ENCODE results near the genes FH, WDR64 and SDCCAG8.

GRCh38 chr1:237784617-237785067 lies 106.1 kb downstream of the ZP4 start:
- PRO-cap: no peak

- PRO-cap: no peak
Observed at GRCh38 chr1:238647746-238648585, 738.4 kb upstream of the CHRM3 start.

DNA sequence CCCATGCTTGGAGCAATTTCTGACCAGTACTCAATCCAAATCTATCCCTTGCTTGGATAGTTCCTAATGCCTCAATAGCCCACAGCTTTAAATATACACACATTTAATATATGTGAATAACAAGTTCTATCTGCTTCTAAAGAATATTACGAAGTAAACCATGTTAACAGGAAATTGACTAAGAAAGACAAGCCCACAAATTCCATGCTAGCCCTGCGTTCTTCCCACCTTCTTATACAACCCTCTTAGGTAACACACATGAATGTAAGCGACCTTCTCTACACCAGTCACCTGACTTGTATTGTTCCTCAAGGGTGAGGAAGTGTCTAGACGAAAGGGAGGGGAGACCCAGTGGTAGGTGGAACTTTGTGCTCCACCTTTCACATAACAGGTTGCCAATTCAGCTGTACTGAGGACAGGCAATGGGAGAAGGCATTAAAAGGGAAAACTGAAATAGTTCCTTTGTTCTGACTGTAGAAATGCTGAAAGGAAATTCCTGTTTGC lies 18.1 kb upstream of the CHRM3 start:
- PRO-cap: no peak

DNA sequence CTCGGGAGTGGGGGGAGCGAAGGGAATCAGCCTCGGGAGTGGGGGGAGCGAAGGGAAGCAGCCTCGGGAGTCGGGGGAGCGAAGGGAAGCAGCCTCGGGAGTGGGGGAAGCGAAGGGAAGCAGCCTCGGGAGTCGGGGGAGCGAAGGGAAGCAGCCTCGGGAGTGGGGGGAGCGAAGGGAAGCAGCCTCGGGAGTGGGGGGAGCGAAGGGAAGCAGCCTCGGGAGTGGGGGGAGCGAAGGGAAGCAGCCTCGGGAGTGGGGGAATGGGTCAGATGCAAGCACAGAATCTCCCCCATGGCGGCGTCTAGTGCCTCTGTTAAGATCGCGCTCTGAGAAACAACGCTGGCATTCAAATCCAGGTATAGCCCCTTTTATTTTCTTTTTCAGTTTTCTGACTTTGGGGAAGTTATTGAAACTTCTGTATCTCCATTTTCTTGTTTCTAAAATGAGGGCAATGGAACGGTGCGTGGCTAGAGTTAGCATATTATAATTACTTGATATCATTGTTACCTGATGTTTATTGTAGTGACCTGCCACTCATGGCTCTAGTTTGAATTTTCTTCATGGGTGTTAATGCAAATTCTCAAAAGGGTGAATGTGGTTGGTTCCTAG lies 205.7 kb downstream of the GREM2 start:
- PRO-cap: no peak

DNA sequence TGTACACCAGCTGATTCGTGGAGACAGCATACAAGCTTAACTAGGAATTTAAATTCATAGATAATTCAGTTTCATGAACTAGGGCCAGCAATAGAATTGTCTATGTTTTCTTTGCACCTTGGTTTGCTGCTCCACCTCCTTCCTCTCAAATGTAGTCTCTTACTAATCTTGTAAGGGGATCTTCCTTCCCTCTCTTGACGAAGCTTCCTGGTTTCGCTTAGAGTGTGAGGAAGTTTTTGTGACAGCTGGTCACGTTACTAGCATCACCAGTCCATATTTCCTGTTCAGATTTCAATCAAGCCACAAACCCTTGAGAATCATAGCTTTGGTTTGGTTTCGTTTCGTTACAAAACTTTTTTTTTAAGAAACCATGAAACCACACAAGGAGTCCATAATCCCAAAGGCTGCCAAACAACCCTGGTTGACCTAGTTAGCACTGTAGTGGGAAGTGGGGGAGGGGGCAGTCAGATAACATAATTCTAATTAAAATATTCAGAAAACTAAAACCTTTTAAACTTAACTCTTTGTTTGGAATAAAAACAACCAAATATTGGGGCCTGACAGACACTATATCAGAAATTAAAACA lies 35.7 kb downstream of the GREM2 start:
- PRO-cap: unidirectional peak, minus-strand start at position 151 of the sequence

- PRO-cap: no peak
Observed at GRCh38 chr1:241088117-241088430, 268.9 kb downstream of the RGS7 start.

- PRO-cap: bidirectional peak, plus-strand start at chr1:241519903, minus-strand start at chr1:241519711
Observed at GRCh38 chr1:241519388-241520149, at the start of gene FH. FH (minus strand) TSS chr1:241519755.

DNA sequence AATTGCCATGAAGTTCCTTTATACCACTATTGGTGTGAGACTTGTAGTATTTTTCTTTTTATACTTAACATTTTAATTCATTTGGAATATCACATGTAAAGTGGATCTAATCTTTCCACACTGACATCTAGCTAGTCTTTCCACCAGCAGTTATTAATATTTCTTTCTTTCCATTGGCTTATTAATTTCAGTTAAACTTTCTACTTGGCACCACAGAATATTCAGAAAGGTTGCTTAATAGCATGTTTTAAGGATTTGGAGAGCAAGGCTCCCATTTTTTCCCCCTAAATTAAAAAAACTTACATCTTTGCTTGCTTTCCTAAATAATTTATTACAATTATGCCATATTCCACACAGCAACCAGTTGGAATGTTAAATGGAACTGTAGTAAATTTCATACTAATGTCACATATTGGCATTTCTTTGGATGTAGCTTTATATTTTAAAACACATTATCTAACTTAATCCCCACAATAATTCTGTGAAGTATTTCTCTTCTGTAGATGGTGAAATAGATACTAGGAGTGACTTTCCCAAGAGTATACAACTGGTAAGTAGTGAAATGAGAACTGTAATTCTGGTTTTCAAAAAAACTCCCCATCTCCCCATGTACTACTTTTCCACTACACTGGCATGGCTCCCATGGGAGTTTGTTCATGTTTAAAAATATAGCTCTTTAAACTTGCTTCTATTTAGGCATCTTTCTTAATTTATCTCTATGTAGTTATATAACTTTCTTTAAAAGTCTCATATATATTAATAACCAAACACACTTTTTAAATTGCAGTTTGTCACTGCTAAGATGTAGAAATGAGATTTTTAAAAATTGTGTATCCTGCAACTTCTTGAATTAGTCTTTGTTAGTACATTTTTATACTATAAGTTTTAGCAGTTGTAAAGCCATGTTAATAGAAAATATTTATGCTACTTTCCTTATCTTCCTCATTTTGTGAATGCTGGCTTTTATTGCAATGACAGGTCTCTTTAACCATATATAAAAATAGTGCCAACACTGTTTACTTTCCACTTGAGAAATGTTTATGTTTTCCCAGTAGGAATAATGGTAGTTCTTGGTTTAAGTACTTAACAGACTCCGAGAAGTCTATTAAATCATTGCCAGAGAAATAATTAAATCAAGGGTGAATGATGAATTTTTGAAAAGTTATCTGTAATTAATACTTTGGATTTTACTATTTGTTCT lies 10.1 kb downstream of the CHML start:
- PRO-cap: no peak

GRCh38 chr1:241652089-241652490 lies at the start of gene WDR64:
WDR64 (plus strand) TSS chr1:241652281.
- PRO-cap: no peak

DNA sequence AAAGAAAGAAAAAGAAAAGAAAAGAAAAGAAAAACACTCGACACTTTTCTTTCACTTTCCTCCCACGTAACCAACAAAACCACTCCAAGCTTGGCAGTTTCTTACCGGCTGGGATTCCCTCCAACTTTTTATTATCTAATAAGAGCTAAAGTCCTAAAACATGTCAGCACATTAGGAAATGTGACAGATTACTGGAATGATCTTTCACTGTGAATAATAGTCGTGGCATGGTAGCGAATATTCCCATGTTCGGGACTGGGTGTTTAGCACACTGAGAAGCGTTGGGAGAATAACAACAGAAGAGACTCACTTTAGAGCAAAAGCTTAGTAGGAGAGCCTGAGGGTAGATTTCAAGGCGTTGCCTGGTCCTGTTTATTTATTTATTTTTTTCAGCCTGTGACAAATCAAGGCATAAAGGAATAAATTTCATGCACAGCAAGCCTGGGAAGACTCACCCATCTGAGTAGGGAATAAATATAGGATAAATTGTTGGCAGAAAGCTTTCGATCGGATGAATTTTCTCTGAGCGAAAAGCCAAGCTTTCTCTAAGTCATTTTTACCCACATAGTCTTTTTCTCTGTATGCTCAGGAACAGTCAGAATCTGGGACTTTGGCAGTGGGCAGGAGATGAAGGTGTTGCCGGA lies 97.0 kb downstream of the WDR64 start:
- PRO-cap: no peak

GRCh38 chr1:243255625-243256475 lies at the start of gene SDCCAG8:
SDCCAG8 (plus strand) TSS chr1:243256041.
- PRO-cap: bidirectional peak, plus-strand start at chr1:243256056, minus-strand start at chr1:243255785

- PRO-cap: no peak
Observed at GRCh38 chr1:243749554-243750764, 100.1 kb downstream of the AKT3 start.

GRCh38 chr1:244092155-244092687 lies 41.1 kb downstream of the ZBTB18 start:
- PRO-cap: no peak

DNA sequence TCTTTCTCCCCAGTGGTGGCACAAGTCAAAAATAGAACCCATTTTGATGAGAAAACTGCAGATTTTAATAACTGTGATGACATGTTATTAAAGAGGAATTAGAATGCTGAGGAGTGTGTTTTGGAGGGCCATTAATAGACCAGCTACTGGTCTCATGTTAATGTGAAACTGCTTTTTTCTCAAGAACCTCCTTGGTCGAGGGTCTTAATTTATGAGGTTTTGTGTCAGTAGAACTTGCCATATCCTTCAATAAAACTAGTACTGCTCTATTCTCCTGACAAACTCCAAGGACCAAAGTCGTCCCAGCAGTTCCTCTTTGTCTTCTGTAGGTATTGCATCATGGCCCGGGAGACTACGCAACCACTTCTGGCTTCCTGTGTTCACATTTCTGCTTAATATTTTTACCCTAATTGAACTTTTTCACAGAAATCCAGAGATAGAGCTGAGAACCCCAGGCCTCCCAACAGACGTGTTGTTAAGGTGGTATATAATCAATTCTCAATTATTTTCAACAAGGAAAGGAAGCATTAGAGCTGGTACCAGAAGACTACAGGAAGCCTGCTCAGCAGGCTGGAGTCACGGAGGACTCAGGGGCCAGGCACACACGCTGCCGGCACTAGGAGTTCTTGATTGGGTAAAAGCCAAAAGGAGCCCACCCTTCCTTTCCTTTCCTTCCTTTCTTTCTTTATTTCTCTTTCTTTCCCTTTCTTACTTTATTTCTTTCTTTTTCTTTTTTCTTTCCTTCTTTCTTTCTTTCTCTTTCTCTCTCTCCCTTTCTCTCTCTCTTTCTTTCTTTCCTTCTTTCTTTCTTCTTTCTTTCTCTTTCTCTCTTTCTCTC lies 127.9 kb upstream of the C1orf100 start:
- PRO-cap: no peak

- PRO-cap: no peak
Observed at GRCh38 chr1:244273587-244274373, 78.7 kb upstream of the C1orf100 start.

GRCh38 chr1:244366889-244367397 lies 14.5 kb downstream of the C1orf100 start:
- PRO-cap: no peak

DNA sequence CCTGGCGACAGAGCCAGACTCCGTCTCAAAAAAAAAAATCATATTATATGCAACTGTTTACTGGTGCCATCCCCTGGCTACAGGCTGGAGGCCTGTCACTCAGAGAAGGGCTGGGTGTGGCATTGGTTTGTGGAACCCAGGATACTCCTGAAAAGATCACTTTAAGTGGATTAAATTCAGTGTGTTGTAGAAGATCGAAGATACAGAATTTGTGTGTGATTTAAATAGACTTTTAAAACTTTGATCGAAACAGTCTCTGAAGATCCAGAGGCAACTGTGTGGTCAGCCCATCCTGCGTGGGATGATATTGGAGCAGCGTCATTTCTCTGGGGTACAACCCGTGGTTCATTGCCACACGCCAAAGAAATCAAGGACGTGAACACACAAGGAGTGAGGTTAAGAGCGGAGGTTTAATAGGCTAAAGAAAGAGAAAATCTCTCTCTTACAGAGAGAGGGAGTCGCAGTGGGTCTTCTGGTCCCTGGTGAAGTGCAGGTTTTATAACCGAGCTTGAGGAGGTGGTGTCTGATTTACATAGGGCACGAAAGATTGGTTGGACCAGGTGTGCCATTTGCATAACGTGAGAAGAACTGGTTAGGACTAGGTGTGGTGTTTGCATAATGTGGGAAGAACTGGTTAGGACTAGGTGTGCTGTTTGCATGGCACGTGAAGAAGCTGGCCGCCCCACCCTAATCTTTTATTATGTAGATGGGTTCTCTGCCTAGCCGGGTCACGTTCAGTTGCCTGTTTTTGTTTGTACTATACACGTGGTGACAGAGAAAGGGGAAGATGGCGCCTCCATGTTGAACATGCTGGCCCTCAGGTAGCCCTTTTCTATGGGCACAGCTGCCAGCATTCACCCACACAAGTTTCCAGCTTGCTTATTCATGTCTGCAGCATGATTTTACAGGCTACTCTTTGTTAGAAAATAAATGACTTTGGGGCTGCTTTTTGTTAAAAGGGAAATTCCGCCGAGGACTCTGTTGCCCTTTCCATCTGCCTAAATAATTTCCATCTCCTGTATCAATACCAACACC lies 17.0 kb downstream of the C1orf100 start:
- PRO-cap: no peak

DNA sequence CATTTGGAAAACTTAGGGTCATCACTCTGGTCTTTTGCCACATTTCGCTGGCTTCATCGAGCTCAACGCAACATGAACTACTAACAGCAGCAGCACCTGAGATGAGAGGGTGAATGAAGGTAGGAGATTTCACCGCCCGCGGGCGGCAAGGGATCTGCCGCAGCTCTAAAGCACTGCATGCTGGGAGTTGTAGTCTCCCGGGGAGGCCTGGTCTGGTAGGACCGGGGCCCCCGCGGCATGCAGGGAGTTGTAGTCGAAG lies 442 bp upstream of the DESI2 start:
- PRO-cap: bidirectional peak, plus-strand start outside the sequence, minus-strand start at position 167 of the sequence

GRCh38 chr1:244678749-244678948 lies 25.7 kb downstream of the DESI2 start:
- PRO-cap: no peak

DNA sequence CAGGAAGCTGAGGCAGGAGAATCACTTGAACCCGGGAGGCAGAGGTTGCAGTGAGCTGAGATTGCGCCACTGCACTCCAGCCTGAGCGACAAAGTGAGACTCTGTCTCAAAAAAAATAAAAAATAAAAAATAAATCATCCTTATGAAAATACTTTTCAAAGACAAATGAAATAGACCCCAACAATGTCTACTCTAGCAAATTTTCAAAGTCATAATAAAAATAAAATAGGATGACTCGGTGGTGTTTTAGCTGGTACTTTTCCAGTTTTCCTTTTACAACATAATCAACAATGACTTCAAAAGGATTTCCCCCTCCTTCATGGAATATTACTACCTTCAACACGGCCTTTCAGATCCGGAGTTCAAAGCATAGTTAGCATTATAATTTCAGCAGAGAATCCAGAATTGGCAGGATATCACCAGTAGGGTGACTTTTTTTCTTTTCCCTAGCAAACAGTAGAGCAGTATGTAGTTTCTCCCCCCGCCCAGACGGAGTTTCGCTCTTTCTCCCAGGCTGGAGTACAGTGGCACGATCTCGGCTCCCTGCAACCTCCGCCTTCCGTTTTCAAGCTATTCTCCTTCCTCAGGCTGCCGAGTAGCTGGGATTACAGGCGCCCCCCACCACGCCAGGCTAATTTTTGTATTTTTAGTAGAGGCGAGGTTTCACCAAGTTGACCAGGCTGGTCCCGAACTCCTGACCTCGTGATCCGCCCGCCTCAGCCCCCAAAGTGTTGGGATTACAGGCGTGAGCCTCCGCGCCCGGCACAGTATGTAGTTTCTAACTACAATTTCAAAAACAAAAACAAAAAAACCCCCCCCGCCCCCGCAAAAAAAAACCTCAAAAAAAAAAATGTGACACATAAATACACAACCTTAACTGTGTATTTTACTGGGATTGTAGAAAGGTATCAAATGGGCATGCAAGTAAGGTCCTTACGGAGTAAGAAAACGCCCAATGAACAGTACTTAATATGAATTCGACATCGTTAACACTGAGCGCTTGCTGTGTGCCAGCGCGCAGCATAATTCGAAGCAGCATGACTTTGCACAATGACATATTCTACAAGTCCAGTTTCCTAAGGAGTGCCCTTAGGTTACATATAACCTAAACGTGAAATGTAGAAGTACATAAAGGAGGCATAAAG lies 1.6 kb upstream of the COX20 start:
- PRO-cap: bidirectional peak, plus-strand start at position 471 of the sequence, minus-strand start at position 371 of the sequence; bidirectional peak, plus-strand start at position 995 of the sequence, minus-strand start at position 994 of the sequence